GM23248 (cell line): ENCODE results near the genes OR4K5, OR4K14, OR4K17 and RNASE8.

DNA sequence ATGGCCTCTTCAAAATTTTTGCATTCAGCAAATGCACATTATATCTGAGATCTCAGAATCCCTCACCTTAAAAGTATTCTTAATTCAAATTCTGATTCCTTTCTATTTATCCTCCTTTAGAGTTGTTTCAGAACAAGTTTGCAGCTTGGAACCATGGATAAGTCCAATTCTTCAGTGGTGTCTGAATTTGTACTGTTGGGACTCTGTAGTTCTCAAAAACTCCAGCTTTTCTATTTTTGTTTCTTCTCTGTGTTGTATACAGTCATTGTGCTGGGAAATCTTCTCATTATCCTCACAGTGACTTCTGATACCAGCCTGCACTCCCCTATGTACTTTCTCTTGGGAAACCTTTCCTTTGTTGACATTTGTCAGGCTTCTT, at the start of gene OR4K5:
Gene OR4K5 (plus strand): TSS at position 154 of the 379 bp plus-strand sequence.
- RAMPAGE, long total RNA, result no peak

- RAMPAGE, long total RNA, result no peak
These were observed at the start of gene OR4K14 for GRCh38 chr14:20019009-20019526. OR4K14 (minus strand) TSS chr14:20019307.

DNA sequence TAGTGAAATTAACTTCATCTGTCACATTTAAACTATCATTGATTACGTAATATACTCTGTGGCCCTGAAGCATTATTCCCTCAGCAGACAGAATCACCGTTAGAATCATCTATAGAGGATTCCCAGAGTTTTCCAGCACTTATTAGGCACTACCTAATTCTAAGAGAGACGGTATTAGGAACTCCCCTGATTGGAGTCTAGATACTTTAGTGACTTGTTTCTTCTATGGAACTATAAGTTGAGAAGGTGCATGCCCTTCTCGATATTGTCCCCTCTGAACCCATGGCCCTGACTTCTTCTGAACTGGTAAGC, at the start of gene OR4K17:
Gene OR4K17 (plus strand): TSS at position 153 of the 312 bp plus-strand sequence.
- RAMPAGE, long total RNA, result no peak

DNA sequence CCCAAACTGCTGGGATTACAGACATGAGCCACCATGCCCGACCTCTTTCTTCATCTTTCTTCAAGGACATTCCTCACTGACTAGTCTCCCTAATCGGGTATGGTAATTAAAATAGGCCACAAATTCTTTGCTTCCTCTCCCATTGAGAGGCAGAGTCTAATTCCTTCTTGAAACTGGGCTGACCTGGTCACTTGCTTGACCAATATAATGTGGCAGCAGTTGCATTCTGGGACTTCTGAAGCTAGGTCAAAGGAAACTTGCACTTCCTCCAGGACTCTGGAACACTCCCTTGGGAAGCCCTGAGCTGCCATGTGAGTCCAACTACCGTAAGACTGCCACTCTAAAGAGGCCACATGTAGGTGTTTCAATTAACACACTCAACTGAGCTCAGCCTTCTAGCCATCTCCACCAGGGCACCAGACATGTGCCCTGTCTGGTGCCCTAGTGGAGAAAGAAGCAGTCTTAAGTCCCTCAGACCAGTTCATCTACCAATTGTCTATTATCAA, 6.0 kb upstream of the TEP1 start:
- RAMPAGE, long total RNA, result no peak

- RAMPAGE, long total RNA, result no peak
These were observed 937 bp downstream of the APEX1 start for GRCh38 chr14:20455991-20456335.

DNA sequence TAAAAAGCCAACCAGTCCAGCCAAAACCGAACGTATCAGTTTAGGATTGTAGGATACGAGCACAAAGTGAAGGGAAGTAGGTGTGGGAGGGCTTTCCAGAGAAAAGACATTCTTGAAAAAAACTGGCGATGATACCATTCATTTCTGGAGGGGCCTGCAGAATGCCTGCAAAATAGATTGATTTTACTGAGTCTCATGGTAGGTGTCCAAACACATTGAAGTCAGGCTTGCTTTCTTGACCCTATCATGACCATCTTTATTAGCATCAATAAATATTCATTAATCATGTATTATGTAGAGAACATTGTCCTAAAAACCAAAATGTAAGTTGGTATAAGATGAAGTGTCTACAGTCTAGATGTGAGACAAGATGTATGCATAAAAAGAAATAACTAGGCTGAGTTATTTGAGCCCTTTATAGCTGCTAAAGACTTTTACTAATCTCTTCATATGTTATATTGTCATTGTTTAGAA, 10.1 kb downstream of the PNP start:
- RAMPAGE, long total RNA, result no peak

DNA sequence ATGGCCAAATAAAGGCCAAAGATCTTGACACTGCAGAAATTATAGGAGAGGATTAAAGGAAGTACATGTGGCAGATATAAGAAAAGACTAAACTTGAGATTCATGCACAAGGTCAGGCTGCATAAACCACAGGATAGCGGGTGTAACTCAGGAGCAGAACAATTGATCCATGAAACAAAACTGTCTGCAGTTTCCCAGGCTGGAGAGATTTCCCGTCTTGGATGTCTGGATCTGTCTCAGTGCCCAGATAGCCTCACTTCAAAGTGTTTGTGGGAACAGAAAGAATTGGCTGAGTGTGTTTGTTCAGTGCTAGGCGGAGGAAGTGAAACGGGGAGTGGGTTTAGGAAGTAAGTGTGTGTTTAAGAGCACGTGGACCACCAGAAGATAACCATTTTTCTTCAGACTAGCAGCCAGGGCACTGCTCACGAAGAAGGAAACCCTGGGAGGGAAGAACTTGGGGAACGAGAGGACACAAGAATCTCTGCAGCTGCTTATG, 34.7 kb downstream of the PNP start:
- RAMPAGE, long total RNA, result no peak

- RAMPAGE, long total RNA, result no peak
These were observed 22.6 kb upstream of the RNASE12 start for GRCh38 chr14:20613311-20614674.

DNA sequence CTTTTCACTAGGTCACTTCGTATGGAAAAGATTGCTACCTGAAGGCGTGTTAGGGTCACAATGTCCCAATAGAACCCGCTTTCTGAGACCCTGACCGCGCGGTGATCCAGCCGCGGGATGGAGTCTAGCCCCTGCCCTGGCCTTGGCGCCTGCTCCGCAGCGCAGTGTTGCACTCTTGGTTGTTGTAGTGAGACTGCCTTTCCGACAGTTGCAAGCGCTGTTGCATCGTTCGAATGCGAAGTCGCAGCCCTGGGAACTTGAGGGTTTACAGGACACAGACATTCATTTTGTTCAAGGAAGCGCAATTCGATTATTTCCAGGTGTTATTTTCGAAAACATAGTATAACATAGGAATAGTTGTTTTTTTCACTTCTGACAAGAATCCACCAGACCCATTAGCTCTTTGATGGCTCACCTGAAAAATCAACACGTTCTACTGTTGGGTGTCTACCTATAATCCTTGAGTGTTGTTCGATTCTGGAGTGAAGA, 8.1 kb downstream of the OR6S1 start:
- RAMPAGE, long total RNA, result no peak

DNA sequence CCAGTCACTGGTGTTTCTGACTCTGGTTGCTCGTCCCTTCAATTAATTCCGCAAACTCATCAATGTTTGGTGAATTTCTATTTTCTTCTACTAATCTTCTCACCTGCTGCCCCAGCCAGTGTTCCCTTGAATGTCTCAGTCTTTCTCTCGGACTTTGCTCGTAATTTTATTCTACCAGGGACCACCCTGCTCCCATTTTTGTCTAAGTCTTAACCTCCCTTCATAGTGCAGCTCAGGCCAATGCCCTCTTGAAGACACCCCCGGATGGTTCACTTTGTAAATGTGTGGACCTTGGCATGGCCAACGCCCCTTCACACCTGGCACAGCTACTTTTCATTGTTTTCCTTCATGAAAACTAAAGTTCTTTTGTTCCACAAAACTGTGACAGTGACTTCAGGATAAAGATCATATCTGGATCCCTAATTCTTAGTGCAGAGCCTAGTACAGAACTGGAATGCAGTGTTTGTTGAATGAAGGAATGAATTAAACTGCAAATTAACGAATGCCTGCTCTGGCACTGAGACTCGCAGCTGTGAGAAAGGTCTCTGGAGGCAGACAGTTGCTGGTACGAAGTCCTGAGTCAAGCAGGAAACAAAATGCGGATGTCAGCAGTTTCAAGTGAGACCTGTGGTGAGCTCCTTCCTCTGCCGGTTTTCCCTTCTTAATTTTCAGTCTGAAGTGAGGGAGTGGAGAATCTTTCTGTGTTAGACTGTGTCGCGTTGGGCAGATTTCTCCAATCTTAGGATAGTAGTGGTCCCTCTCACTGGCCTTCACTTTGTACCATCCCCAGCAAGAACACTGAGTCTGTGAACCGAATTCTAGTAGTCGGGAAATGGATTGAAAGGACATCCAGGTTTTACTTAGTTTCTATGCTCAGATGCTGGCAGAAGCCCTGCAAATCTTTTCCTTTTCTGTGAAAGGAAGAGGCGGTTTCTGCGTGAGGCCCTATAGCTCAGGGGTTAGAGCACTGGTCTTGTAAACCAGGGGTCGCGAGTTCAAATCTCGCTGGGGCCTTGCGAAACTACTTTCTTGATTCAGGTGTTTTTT, 3.3 kb upstream of the RNASE4 start:
- RAMPAGE, long total RNA, result no peak

GRCh38 chr14:20687338-20688073, 1.1 kb upstream of the ANG start:
- RAMPAGE, long total RNA, result no peak

- RAMPAGE, long total RNA, result no peak
These were observed 12.6 kb upstream of the EDDM3A start for GRCh38 chr14:20732976-20733586.

DNA sequence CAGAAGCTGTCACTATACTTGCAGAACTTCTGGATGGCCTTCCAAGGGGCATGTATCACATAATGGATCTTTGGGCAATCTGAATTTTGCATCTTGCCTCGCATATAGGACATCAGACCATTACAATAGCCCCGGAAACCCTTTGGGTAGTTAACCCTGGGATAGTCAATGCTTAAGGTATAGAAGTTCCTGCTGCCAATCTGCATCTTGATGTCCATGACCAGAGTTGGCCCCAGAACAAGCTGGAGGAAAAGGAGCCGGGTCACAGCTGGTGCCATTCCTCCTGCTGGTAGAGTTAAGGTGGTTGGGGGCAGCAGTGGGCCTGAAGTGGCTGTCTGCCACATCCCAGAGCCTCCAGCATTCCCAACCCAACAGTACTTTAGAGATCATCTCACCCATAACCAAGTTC, 592 bp downstream of the RNASE13 start:
- RAMPAGE, long total RNA, result no peak

DNA sequence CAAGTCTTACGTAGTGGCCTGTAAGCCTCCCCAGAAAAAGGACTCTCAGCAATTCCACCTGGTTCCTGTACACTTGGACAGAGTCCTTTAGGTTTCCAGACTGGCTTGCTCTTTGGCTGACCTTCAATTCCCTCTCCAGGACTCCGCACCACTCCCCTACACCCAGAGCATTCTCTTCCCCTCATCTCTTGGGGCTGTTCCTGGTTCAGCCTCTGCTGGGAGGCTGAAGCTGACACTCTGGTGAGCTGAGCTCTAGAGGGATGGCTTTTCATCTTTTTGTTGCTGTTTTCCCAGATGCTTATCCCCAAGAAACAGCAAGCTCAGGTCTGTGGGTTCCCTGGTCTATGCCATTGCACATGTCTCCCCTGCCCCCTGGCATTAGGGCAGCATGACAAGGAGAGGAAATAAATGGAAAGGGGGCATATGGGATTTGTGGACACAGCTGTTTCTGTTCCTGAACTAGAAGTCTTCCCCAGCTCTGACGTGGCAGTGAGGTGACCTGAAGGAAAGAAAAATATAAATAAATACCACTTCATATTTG, 1.3 kb downstream of the RNASE7 start:
- RAMPAGE, long total RNA, result no peak

DNA sequence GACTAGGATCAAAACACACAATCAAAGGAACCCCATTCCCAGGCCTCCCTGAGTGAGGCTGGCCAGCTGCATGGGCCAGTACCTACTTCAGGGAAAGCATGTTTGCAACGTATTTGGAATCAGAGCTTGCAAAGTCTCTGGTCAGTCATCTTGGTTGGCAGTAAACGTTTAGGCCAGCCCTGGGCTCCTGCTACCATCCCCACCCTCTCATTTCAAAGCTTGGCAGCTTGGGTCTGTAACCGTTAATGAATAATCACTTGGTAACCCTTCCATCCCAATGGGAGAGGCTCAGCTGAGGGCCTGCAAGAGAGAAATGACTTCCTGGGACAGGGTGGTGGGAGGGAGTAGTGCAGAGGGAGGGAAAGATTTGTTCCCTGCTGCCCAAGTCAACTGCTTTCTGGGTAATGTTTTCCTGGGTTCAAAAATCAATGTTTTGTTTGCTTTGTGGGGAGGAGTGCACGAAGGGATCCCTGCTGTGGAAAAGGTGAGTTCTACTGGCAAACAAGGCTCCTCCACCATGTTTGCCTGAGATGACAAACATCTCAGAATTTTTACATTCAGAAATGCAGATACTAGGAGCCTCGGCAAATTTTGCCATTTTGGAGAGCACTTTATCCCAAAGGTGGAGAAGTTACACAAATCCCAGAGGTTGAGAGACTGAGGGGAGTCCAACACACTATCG, 2.0 kb upstream of the RNASE8 start:
- RAMPAGE, long total RNA, result no peak

- RAMPAGE, long total RNA, result no peak
These were observed at the start of gene RNASE8 for GRCh38 chr14:21057466-21057846. RNASE8 (plus strand) TSS chr14:21057822.

DNA sequence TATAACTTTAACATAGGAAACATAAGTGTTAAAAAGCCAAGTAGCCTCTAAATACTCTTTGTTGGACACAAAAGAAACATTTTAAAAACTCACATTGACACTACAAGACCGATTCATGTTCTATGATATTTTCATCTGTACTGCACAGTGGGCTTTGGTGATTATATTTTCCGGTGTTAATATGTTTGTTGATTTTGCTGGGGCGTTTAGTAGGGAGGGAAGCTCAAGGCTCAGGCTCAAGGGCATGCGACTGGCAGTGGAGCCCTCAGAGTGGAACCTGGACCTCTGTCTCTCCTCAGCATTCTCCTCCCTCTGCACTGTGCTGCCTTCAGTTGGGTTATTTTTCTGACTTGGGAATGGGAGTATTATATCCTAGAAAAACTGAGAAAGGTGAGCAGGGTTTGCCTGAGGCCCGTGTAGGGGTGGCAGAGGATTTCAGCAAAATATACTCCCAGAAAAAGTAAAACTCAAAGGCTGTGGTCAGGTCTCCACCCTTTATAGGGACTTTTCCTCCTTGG, 4.6 kb downstream of the RNASE8 start:
- RAMPAGE, long total RNA, result no peak

GRCh38 chr14:21091604-21092255, 6.7 kb downstream of the ZNF219 start:
- RAMPAGE, long total RNA, result no peak

GRCh38 chr14:21105172-21105504, 4.3 kb downstream of the TMEM253 start:
- RAMPAGE, long total RNA, result no peak

DNA sequence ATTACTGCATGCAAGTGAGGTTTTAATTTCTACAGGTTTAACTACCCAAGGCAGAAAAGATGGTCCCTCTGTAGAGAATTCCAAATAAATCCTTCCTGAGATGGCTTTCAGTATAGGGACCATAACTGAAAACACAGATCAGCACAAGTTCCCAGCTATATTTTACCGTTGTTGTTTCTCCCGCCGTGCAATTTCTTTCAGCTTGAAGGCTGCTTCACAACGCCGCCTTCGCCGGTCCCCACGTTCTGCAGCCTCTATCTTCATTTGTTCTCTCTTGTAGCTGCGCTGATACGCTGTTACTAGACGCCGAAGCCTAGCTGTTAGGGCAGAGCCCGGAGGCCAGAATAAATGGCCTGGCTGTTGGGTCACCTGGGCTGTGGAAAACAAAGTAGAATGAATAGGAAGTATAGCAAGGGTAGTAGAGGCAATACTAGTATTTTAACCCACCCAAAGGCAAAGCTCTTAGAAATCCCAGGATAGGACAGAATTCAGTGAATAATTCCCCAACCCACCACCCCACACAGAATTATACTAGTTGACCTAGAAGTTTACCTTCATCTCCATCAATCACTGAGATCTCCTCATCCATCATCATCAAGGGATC, 11.0 kb upstream of the SUPT16H start:
- RAMPAGE, long total RNA, result no peak